Tibial artery (tissue), 1 donor: ENCODE measurements around the genes EEIG2, SORT1 and PSMA5.

DNA sequence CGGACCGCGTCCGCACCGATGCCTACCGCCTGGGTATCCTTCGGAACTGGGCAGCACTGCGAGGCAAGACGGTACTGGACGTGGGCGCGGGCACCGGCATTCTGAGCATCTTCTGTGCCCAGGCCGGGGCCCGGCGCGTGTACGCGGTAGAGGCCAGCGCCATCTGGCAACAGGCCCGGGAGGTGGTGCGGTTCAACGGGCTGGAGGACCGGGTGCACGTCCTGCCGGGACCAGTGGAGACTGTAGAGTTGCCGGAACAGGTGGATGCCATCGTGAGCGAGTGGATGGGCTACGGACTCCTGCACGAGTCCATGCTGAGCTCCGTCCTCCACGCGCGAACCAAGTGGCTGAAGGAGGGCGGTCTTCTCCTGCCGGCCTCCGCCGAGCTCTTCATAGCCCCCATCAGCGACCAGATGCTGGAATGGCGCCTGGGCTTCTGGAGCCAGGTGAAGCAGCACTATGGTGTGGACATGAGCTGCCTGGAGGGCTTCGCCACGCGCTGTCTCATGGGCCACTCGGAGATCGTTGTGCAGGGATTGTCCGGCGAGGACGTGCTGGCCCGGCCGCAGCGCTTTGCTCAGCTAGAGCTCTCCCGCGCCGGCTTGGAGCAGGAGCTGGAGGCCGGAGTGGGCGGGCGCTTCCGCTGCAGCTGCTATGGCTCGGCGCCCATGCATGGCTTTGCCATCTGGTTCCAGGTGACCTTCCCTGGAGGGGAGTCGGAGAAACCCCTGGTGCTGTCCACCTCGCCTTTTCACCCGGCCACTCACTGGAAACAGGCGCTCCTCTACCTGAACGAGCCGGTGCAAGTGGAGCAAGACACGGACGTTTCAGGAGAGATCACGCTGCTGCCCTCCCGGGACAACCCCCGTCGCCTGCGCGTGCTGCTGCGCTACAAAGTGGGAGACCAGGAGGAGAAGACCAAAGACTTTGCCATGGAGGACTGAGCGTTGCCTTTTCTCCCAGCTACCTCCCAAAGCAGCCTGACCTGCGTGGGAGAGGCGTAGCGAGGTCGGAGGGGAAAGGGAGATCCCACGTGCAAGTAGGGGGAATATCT is 753 bp downstream of the PRMT6 start:
- PRO-cap, result unidirectional peak, minus-strand start at position 575 of the sequence

DNA sequence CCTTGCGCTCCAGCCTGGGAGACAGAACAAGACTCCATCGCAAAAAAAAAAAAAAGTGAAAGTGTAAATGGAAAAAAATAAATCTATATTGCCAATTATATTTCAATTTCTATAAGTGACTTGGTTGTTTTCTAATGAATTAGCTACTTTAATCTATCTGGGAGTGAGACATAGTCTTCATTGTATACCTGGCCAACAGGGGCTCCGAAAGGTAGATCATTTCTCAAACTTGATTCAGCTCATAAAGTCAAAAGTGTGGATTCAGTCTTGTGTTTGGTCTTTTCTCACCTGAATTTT is 165.8 kb downstream of the NTNG1 start:
- PRO-cap, result no peak

DNA sequence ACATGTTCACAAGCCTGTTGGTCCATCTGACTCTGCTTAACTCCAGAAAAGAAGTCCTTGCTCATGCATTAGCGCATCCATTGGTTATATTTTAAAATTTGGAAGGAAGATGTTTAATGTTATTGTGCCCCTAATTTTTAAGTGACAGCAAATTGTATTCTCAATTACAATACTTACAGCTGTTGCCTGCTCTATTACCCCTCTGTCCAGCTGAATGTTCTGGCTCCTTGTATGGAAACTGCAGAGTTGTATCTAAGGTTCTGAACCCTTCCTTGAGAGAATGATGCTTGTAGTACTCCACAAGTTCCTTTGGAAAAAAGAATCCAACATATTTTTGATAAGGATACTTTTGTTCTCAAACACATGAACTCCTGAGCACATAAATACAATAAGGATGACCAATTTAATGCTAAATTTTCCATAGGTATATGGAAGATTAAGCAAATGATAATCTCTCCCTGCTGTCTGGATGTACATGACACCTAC is 368.9 kb downstream of the VAV3 start:
- PRO-cap, result no peak

GRCh38 chr1:107963301-107964281 is 1.4 kb downstream of the VAV3 start:
- PRO-cap, result bidirectional peak, plus-strand start at chr1:107964364, minus-strand start at chr1:107964160

DNA sequence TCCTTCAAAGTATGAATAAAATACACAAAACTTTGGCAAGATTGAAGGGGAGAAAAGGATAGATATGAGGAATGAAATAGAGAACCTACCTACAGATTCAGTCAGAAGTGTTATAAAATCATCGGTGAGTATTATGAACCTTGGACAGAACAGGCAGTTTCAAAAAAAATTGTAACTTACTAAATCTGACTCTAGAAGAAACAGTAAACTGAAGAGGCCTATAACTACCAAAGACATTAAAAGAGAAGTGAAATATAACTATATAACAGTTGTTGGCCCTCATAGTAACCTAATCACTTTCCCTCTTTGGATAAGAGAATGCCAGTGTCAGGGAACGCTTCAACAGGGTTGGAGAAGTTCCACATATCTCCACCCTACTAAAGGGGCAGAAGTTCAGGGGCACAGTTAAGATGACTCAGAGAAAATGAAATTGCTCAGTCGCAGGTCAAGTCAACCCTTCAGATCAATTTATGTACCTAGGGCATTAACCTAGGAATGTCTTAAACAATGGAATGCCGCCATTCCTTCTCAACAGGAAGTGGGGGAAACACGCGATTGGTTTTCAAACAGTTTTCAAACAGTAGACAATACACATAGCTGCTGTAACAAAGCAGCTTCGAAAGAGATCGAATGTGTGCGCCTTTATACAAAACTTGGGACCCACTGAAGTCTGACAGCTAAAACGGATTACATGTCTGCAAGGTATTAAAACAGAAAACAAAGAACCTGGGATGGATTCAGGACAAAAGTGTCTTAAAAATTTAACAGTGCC is 1.0 kb downstream of the SLC25A24 start:
- PRO-cap, result no peak

GRCh38 chr1:108557234-108557587 is 2.7 kb upstream of the EEIG2 start:
- PRO-cap, result no peak

GRCh38 chr1:108559579-108560698 is at the start of gene EEIG2:
TSS of gene EEIG2 (plus strand) at chr1:108560100.
- PRO-cap, result bidirectional peak, plus-strand start at chr1:108560100, minus-strand start at chr1:108559875

DNA sequence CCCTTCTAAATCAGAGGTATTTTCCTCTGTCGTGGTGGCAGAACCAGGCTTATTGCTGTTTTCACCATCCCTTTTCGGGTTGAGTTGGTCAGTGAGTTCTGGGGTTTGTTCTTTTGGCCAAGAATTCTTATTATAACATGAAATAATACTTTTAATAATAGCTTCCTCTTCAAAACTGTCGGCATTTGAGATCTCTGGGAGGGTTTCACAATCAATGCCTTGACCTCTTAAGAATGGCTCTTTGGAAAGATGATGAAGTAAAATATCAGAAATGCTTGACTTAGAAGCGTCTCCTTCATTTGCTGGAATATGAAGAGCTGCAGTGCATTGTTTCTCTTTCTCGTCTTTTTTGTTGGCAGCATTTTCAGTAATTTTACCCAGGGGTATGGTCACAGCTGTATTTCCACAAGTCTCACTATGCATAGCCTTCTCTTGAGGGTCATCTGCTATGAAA is 4.8 kb downstream of the AKNAD1 start:
- PRO-cap, result no peak

DNA sequence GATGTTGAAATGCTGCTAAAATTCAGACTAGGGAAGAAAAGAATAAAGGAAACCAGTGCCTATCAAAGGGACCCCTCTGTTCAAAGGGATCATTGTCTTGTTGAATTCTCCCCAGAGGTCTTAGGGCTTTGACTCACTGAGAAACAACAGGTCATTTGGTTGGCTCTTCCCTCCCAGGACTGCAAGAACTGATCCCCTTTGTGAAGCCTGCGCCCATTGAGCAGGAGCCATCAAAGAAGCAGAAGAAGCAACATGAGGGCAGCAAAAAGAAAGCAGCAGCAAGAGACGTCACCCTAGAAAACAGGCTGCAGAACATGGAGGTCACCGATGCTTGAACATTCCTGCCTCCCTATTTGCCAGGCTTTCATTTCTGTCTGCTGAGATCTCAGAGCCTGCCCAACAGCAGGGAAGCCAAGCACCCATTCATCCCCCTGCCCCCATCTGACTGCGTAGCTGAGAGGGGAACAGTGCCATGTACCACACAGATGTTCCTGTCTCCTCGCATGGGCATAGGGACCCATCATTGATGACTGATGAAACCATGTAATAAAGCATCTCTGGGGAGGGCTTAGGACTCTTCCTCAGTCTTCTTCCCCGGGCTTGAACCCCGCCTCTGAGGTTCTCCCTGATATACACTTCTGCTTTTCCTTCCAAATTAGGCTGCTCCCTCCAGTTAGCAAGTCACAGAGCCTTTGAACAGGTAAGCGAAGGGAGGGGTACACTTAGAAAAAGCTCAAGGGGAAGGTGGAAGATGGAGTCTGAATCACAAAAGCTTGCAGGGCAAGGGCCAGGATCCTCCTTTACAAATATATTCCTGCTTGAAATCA is 11.6 kb upstream of the CELSR2 start:
- PRO-cap, result no peak

GRCh38 chr1:109246141-109246684 is 3.1 kb upstream of the CELSR2 start:
- PRO-cap, result no peak

- PRO-cap, result no peak
Measured at GRCh38 chr1:109251624-109252752, 2.6 kb downstream of the CELSR2 start.

- PRO-cap, result no peak
Measured at GRCh38 chr1:109277394-109278159, 5.4 kb downstream of the PSRC1 start.

DNA sequence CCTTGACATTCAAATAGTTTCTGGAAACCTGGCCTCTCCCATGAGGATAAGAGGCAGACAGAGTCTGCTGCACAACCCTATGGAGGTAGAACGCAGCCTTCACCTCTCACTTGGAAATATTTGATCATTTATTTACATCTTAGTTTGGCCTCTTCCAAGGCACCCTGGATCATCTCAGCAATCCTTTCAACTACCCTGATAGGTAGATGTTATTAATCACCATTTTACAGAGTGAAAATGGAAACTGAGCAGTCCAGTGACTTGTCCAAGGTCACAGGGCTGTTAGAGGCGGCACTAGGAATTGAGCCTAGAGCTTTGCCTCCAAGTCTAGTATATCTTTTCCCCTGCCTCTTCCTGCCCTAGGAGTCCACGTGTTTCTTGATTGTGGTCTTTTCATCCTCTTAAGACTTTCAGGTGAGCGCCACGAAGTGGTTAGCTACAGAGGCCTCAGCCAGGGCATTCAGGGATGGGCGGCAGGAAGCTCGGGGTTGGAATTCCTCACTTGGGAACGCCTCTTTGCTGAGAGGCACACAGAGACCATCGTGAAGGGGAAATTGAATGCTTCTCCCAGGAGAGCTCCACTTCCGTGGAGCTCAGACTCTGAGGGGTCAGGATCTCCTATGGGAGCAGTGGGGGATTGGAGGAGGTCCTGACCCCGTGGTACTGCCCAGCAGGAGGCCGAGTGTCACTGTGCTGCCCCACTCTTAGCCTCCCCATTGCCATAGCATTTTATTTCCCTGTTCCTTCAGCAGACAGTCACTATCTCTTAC is 903 bp downstream of the MYBPHL start:
- PRO-cap, result no peak

GRCh38 chr1:109370660-109371377 is 26.9 kb downstream of the SORT1 start:
- PRO-cap, result bidirectional peak, plus-strand start at chr1:109370927, minus-strand start at chr1:109370729

GRCh38 chr1:109391850-109392566 is 5.7 kb downstream of the SORT1 start:
- PRO-cap, result bidirectional peak, plus-strand start at chr1:109392333, minus-strand start at chr1:109392213

GRCh38 chr1:109396005-109396658 is 1.6 kb downstream of the SORT1 start:
- PRO-cap, result bidirectional peak, plus-strand start at chr1:109396357, minus-strand start at chr1:109396269

DNA sequence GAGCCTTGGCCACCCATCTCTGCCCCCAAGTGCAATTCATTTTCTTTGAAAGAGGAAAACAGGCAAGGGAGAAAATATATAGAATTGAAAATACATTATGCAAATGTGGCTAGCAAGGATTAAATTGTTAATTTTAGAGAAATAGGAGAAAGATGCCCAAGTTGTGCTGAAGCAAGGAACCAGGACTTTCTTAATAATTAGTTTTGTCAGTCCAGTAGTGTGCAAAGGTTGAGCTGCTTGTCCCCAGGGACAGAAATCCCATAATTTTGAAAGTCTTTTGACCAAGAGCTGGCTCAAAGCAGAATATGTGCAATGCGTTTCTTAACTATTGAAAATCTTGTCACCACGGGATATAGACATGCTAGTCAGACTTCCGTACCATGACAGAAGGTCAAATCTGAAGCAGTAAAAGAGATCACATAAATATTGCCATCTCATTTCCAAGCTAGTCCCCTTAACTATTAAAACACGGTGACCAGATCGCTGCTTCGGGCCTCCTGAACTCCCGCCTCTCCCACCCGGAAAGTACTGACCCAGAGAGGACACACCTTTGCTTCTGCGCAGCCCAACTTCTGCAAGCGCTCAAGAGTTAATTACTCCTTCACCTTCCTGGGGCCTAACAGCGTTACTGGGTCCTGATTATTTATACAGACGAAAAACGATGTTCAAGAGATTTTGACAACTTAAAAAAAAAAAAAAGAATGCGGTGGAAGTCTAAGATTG is 898 bp downstream of the SORT1 start:
- PRO-cap, result bidirectional peak, plus-strand start outside the sequence, minus-strand start at position 530 of the sequence

GRCh38 chr1:109397524-109398407 is at the start of gene SORT1:
TSS of gene SORT1 (minus strand) at chr1:109397918.
- PRO-cap, result unidirectional peak, minus-strand start at chr1:109397672; bidirectional peak, plus-strand start at chr1:109398179, minus-strand start at chr1:109397903; unidirectional peak, minus-strand start at chr1:109398268

GRCh38 chr1:109425687-109426498 is at the start of gene PSMA5:
TSS of gene PSMA5 (minus strand) at chr1:109426448.
- PRO-cap, result unidirectional peak, plus-strand start at chr1:109426116; bidirectional peak, plus-strand start at chr1:109426775, minus-strand start at chr1:109426437

- PRO-cap, result no peak
Measured at GRCh38 chr1:109438830-109439120, 12.5 kb upstream of the PSMA5 start.